Ileum (tissue), 1 donor: Measurements from ENCODE around the genes NREP, SRP19, REEP5, DCP2 and YTHDC2.

- PRO-cap, result no peak
Measured at GRCh38 chr5:111735714-111736225, 21.2 kb downstream of the NREP start.

DNA sequence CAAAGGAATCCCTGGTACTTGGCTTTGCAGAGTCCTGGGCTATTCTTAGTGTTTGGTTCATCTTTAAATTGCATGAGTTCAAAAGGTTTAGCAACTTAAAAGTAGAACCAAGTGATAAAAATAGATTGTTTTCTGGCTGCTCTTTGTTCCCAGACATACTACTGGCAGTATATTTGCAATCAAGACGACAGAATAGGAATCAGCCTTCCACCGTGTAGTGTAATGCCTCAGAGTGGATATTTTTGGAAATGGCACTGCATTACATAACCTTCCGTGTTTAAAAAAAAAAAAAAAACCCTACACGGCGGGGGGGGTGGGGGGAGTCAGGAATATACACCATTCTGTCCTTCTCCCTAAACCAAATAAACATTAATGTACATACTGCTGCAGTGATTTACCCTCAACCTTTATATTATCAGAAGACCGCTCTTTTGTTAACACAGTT lies 954 bp downstream of the NREP start:
- PRO-cap, result no peak

- PRO-cap, result no peak
Measured at GRCh38 chr5:111756463-111757051, 437 bp downstream of the NREP start.

DNA sequence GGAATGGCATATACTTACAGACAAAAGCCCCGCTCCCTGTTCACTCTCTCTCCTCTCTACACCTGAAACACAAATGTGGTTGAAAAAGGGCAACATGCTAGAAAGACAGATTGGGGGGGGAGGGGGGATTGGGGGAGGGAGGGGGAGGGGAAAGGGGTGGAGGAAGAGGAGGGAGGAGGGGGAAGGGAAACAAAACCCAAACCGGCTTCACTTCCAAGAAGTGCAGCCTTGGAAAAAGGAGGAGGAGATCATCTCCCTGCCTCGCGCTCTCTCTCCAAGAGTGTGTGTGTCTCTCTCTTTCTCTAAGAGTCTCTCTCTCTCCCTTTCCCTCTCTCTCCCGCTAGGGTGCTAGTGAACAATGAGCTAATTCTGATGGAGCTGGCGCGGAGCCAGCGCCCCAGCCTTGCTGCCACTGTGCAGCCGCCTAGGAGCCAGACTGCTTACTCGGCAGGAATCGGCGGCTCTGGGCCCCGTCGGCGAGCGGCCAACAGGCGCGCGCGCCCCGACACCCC lies at the start of gene NREP:
Gene NREP, minus strand, starts transcription at position 77 of the 512 bp plus-strand sequence.
- PRO-cap, result no peak

DNA sequence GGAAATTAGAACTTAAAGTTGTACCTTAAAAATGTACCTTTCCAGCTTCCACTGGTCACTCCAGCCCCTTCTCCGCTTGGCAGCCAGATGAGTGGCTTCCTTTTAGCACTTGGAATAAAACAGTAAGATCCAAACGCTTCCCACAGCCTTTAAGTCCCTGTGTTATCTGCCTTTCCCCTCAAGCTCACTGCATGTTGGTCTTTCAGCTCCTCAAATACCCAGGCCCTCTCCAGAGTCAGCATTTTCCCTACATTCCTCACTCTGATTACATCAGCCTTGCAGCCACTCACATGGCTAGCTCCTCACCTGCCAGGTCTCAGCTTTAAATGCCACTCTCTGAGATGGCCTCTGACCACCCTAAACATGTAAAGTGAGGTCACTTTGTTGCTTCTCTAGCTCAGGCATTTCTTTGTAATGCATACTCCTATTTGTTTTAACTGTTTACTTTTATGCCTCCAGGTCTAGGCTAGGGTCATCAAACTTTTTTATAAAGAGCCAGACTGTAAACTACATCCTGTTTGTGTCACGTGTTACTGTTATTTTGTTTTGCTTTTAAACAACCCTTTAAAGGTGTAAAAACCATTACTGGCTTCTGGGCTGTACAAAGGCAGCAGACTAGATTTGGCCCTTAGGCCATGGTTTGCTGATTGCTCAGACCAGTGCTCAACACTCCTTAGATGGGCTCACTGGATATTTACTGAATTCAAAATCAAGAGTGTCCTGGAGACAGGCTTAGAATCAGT lies 252.7 kb downstream of the EPB41L4A start:
- PRO-cap, result no peak

DNA sequence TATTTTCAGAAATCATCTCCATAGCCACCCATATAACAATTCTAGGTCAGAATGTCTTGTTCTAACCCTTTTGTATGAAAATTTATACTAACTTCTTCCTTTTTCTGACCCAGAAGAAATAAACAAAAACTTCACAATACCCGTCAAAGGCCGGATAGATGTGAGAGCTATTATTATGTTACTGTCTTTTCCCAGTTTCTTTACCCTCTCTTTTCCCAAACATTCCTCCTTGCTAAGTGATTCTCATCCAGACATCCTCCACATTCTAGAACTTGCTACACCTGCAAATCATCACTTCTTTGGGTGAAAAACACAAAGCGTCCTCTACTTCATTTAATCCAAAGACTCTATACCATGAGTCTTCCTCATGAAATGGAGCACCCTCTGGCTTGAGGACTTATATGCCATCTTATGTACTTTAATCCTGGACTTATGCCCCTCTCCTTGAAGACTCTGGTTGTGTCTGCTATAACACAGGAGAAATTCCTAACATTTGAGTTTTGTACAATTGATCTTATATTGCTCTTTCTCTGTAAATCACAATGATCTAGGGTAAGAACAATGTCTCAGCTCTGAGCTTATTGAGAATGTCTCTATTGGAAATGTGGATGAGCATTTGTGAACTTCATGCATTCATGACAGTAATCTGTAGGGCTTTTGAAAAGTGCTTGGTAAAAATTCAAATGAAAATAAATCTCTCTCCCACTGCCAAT lies 194.0 kb downstream of the EPB41L4A start:
- PRO-cap, result no peak

GRCh38 chr5:112347692-112348343 lies 71.3 kb downstream of the EPB41L4A start:
- PRO-cap, result no peak

DNA sequence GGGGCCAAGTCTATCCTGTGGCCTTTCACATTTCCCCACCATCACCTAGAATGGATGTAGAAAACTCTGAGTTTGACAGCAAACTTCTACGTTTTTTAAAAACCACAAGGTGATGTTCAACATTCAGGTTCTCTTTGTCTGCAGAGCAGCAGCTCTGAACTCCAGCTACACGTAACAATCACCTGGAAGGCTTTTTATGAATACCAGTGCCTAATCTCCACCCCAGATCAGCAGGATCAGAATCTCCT lies 44.3 kb downstream of the EPB41L4A start:
- PRO-cap, result no peak

GRCh38 chr5:112417866-112418384 lies 1.2 kb downstream of the EPB41L4A start:
- PRO-cap, result unidirectional peak, plus-strand start at chr5:112418261

- PRO-cap, result no peak
Measured at GRCh38 chr5:112728929-112729411, 8.7 kb upstream of the APC start.

DNA sequence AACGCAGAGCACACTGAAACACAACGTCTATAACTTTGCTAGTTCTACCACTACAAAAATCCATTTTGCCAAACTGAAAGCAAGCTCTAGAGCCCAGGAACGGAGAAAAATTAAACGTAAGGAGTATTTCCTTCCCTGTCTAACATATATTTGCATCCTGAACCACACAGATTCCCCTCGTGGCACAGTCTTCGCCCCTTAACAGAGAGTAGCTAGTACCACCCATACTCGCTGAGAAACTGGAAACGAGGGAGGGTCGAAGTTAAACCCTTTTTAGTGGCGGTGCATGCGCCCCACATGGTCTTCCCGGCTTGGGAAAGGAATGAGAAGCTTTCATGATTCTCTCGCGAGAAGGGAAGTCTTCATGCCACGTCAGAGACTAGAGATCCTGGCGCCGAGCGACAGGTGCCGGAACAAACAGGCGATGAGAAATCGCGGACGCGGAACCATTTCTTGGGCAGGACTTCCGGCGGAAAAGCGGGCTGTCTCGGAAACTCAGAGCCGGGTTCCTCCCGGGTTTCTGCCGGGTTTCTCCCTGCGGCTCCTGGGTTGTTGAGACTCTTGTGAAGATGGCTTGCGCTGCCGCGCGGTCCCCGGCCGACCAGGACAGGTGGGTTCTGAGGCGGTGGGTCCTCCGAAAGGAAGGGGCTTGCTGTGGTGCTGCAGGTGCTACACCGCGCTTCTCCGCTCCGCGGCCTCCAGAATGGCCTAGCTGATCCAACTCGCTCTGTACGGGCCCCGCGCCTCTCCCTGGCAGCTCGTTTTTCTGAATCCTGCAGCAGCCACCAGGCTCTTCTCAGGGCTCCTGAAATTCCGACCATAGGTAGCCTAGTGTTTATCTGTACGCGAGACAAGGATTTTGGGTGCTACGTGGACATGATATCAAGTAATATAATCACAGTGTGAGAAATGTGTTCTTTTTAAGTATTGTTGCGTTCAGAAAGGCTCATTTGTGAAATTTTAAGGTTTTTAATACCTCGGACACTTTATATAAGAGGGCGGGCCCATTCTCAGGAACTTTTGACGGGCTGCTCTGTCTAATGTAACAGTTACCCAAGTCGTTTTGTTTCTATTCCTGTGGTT lies at the start of gene SRP19:
Gene SRP19, plus strand, starts transcription at position 480 of the 1,083 bp plus-strand sequence.
- PRO-cap, result bidirectional peak, plus-strand start at position 498 of the sequence, minus-strand start at position 381 of the sequence

DNA sequence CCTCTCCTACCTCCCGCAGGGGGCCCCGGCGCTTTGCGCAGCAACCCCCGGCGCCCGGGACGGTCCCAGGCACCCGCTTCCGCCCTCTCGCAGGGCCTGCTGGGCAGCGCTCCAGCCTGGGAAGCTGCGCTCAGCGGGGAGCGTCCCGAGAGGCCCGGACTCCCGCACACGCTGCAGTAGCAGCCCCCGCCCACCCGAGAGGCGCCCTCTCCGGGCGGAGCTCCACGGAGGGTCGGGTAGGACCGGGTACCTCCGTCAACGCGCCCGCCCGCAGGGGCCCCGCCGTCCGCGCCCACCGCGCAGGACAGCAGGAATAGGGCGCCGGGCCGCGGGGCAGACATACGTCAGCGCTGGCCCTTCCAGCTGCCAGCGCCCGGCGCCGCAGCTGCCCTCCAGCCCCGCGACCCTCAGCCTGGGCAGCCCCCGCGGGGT lies 541 bp downstream of the REEP5 start:
- PRO-cap, result bidirectional peak, plus-strand start at position 106 of the sequence, minus-strand start at position 75 of the sequence

- PRO-cap, result unidirectional peak, minus-strand start at chr5:112922234
Measured at GRCh38 chr5:112921902-112922824, at the start of gene REEP5. Gene REEP5 (minus strand): TSS chr5:112922227.

- PRO-cap, result bidirectional peak, plus-strand start at chr5:112976736, minus-strand start at chr5:112976506; unidirectional peak, minus-strand start at chr5:112977324
Measured at GRCh38 chr5:112976655-112977685, at the start of gene DCP2. Gene DCP2 (plus strand): TSS chr5:112976798.

DNA sequence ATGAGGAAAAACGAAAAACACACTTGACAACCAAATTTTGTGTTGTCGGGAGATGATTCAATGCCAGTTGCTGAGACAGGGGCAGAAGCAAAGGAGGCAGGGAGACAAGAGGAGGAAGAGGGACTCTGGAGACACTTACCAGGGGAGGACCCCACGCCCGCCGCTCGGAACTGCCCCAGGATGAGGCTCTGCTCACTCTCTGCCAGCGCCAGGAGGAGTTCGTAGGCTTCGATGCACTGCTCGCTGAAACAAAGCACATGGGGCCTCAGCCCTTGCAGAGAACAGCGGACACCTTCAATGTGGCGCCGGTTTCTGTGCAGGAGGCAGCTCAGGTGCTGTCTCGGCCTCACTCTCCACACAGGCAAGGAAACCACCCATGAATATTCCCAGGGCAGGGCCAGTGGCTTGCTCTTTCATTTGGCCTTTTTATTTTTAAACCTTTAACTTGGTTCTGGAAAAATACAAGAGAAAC lies 91.4 kb downstream of the DCP2 start:
- PRO-cap, result no peak

- PRO-cap, result no peak
Measured at GRCh38 chr5:113199342-113200027, 222.9 kb downstream of the DCP2 start.

DNA sequence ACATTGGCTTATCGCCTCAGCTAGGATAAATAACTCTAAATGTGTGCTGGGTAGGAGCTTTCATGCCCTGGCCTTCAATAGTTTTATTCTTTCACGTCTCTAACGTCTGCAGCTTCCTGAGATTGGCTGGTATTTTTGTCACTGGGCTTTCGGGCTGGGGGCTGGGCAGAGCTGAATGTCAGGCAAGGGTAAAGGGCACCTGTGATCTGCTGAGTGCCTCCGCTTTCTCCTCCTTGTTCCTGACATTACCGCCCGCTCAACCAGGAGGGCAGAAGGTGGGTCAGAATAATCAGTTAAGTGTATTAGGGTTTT lies 216.6 kb downstream of the TSSK1B start:
- PRO-cap, result no peak

GRCh38 chr5:113292576-113292903 lies 142.2 kb downstream of the TSSK1B start:
- PRO-cap, result no peak

GRCh38 chr5:113513411-113514456 lies at the start of gene YTHDC2:
Gene YTHDC2 (plus strand): TSS chr5:113513694.
- PRO-cap, result bidirectional peak, plus-strand start at chr5:113513740, minus-strand start at chr5:113513629; bidirectional peak, plus-strand start at chr5:113513902, minus-strand start at chr5:113513937; unidirectional peak, minus-strand start at chr5:113514292

DNA sequence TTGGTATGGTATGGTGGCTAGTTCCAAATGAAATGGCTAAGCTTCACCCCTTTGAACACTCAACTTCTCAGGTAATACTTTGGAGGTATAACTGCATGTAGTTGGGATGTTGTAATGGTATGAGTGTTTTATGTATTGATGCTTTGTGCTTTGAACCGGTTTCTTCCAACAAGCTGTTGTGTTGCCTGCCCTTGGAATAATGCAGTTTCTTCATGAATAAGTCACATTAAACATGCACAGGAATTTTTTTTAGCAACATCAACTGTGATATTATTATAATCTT lies 177.5 kb downstream of the YTHDC2 start:
- PRO-cap, result no peak